Amniotic epithelial cell (primary cell): Measurements from ENCODE around the genes ARMC3 and C10orf67.

GRCh38 chr10:22320499-22320749, 475 bp upstream of the BMI1 start:
- RRBS: 1% methylated on average over 36 of the region's 45 CpGs

DNA sequence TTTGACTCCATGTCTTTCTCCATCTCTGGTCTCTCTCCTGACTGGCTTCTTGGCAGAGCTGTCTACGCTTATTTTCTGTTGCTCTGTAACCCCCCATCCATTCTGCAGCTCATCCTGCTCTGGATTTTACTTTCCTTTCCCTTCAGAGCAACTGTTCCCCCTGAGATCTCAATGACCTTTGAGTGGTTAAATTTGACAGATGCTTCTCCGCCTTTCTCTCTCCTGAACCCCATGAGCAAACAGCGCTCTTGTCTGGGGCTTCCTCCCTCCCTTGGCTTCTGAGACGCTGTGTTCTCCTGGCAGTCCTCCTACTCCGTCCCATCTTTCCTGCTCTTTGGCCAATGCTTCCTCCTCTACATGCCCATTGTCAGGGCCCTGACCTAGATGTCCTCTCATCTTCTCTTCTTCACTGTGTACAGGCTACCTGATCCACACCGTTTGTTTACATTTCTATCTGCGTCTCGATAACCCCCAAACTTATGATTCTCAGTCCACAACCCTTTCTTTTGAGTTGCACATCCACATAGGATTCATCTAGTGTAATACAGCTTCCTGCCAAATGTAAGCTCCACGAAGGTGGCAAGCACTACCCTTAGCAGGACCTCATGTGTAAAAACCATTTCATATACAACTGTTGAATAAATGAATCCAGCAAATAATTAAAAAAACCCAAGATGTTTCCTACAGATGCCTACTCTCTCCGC, 136.0 kb downstream of the PIP4K2A start:
- RRBS: no CpG with 5 or more reads among the region's 10 CpGs

DNA sequence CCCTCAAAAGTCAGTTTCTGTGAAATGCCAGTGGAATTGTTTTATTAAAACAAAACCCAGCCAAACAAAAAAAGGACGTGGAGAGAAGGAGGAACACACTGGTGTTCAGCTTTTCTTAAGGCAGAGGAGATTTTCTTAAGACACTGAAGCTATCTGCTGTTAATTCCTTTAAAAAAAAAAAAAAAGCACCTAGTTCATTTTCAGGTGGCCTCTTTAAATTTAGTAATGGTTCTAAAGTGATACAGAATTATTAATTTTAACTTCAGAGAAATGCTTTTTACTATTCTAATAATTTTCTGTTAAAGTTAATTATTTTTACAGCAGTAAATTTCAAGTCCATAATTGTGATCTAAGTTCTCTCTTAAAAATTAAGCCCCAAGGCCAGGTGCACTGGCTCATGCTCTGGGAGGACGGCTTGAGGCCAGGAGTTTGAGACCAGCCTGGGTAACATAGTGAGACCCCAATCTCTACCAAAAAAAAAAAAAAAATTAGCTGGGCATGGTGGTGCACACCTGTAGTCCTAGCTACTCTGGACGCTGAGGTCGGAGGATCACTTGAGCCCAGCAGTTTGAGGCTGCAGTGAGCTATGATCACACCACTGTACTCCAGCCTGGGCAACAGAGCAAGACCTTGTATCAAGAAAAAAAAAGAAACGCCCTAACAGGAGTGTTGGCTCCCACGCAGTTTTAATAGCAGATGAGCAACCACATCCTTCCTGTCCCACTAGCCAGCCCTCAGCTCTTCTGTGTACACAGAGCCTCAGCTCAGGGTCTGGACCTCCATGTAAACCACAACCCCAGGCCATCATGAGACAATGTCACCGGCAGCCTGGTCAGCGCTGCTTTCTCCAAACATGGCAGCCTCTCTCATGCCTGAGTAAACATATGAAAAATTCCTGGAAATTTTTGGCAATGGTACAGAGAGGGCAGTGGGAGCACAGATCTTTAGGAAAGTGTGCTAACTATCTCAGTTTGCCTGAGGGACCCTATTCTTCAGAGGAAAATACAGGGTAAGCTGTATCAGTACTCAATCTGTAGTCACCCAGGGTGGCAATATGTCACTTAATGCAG, 108.4 kb downstream of the PIP4K2A start:
- RRBS: no CpG with 5 or more reads among the region's 8 CpGs

DNA sequence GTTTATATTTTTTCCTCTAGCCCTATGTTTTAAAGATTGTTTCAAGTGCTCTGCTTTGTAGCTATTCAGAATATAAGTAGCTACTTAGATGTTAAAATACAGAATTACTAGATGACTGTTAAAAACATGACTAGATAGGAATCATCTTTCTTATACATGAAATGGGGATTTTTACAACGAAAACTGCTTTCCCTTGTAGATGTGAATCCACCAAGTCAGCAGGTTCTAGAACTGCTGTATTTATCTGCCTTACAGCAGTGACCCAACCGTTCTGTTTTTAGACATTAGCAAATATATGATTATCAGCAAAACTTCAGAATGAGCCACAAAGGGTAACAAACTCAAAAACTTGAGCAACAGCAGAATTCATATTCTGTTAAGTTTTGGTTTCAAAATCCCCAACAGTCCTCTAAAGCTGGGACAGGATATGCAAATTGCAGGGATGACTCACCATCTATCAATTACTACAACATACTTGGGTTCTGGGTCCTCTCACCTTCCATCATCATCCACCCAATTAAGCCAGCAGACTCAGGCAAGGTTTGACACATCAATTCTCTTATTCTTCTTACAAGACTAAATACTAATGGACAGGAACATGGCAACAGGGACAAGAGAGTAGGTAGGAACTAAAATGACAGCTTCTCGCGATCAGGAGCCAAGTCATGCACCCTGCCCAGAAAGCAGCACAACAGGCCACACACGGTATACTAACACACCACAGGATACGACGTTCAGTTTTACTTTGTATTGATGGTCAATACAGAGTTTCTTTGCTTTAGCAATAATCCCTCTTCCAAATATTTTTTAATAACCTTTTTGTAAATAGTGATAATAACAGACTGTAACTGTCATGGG, 83.8 kb downstream of the PIP4K2A start:
- RRBS: no CpG with 5 or more reads among the region's 7 CpGs

DNA sequence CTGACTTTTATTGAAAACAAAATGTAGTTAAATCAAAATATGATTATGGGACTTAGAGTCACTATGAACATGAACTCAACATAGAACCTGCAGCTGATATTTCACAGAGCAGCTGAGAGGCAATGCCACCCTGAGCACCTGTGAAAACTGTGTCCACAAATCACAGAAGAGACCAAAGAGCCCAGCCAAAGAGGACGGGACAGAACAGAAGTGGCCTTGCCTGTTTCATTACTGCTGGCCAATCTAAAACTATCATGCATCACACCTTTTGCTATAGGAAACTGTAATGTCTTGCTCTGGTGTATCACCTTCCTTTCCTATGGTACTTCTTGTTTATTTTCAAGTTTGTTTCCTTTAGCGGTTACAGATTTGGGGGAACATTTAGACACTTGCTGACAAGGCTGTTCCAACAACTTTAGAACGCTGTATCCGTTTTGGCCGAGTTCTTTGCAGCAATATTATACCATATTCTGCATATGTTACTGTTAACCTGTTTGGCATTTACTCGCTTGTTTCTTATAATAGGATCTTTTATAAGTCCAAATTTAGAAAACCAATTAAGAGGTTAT, 80.3 kb downstream of the PIP4K2A start:
- RRBS: no CpG with 5 or more reads among the region's 6 CpGs

DNA sequence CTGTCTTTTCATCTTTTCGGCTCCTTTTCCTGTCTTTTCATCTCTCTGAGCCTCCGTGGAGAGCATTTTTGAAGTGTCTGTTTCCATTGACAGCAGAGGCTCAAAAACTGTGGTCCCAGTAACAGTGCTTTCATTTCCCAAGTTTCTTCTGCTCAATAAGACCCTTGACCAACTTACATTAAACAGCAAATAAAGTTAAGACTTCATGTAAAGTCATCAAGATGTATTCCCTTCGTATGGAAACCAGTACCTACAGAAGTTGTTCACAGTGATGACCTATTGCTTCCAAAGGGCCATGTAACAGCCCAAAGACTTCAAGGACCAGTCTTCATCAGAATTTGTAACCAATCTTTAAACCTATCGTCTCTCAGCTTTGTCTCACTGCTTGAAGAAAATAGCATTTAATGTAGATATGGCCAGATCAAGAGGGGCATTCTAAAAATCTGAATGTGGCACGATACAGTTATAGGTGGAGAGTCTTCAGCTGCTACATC, 38.3 kb downstream of the PIP4K2A start:
- RRBS: no CpG with 5 or more reads among the region's 5 CpGs

- RRBS: no CpG with 5 or more reads among the region's 4 CpGs
Measured at GRCh38 chr10:22683048-22683414, 31.3 kb downstream of the PIP4K2A start.

DNA sequence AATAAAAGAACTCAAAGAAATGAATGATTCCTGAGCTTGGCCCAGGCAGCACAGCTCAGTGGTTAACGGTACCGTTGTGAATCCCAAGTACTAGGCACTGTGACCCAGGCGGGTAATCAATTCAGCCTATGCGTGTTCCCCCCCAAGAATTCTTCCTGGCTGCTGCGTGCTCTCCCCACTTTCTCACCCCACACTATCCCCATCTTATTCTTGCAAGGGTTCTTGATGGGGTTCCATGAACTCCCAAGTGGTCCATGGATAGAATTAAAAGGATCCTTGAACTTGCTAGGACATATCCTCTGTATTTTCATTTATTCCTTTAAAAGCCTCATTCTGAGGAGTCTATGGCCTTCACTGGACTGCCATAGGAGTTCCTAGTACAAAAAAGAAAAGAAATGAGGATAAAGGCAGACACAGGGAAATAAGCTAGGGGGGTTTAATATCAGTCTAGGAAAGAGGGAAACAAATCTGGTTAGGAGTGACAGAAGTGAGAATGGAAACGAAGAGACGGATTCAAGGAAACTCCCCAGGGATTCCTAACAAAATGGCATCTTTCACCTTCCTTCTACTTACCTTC, 6.7 kb downstream of the PIP4K2A start:
- RRBS: no CpG with 5 or more reads among the region's 7 CpGs

DNA sequence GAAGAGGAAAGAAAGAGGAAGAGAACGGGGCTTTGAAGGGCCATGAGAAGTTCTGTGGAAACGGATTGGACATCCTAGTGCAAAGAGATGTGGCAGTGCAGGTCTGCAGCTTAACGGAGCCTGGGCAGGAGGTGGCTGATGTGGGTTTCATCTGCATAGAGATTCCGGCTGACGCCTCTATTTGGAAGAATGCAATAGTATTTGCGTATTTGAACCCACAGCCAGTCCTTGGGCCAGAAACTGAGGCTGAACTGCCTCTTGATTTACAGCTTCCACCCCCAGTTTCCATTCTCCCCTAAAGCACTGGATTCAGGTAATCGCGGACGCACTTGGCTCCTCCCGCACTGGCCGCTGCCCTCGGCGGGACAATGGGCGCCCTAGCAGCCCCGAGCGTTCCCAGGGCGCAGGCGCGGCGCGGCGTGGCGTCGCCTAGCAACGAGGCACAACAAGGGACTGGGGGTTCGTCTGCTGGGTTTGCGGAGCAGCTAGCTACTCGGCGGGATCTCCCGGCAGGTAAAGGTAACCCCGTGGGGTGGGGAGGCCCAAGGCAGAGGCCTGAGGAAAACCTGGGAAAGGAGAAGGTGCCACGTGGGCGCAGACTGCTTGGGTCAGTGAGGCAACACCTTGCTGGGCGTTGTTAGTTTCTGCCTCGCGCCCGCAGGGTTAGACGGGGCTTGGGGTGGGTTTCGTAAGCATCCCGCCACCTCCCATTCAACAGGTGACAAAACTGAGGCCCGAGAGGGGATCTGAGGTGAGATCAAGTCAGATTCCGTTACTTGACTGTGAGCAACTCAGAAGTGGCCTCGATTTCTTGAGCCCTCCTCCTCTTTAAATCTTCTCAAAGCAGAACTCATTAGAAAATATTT, at the start of gene ARMC3:
ARMC3 (plus strand) TSS at position 460 of the 866 bp plus-strand sequence.
- RRBS: no CpG with 5 or more reads among the region's 43 CpGs

DNA sequence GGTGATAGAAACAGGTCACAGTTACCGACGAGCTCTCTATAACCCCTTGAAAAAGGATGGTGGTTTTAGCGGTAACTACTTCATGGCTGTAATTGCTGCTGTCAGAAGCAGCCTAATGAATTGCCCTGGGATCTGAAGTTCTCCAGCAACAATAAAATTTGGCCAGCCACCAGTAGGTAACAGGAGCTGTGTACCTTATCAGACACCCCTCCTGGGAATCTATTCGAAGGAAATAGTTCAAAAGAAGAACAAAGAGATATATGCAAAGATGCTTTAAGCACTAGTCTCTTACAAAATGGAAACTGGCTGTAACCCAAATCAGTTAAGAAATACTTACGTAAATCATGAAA, 1.4 kb downstream of the MSRB2 start:
- RRBS: no CpG with 5 or more reads among the region's 5 CpGs

- RRBS: 9% methylated on average over 21 of the region's 96 CpGs
Measured at GRCh38 chr10:23173753-23174757, 18.1 kb upstream of the PTF1A start.

- RRBS: no CpG with 5 or more reads among the region's 32 CpGs
Measured at GRCh38 chr10:23344198-23345042, at the start of gene C10orf67. C10orf67 (minus strand) TSS chr10:23344797.

- RRBS: no CpG with 5 or more reads among the region's 5 CpGs
Measured at GRCh38 chr10:24119907-24120171, 89.1 kb upstream of the KIAA1217 start.

DNA sequence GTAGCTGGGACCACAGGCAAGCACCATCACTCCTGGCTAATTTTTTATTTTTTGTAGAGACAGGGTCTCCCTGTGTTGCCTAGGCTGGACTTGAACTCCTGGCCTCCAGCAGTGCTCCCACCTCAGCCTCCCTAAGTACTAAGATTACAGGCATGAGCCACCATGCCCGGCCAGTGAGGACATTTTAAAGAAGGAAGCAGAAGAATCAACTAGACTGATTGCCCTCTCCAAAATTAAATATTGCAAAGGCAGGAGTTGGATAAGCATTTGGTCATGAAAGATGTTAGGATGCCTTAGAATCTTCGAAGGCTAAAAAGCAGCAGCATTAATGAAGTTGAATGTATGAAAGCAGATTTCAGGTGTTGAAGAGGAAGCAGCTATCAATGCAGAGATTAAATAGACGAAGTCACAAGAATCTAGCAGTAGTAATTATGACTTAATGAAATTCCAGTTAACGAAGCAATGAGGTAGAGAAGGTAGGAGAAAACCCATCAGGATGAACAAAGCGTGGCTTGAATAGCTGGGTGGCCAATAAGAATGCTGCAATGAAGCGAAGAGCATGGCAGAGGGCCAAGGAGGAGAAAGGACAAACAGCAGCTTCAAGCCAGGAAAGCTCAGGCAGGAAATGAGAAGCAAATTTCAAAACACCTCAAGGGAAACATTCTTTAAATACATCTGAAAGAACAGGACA, 122.3 kb downstream of the KIAA1217 start:
- RRBS: no CpG with 5 or more reads among the region's 6 CpGs

DNA sequence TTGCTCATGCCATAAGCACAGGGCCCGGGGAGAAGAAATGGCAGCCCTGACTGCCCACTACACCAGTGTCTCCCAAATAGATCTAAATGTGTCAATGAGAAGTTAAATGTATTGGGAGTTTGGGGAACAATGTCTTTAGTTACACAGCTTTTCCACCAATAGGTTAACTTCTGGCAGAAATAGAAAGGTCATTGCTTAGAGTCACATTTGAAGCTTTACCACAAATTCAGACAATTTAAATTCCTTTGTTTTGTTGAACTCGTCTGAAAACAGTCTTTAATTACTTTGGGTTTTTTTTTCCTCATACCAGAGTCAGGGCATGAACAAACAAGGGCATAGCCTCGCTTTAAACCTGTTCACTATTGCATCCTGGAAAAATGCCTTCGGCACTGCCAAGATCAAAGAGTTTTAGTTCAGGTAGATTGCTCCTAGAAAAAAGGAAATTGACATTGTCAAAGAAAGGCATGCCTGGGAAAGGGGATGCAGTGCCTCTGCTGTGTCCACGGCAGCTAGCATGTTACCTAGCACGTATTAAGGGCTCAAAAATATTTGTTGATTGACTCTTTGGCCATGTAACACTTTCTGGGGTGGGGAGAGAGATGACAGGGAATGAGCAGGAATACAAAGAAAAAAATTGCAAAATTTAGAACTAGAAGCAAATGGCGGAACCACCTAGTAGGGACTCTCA, 235.1 kb downstream of the ARHGAP21 start:
- RRBS: no CpG with 5 or more reads among the region's 7 CpGs

- RRBS: no CpG with 5 or more reads among the region's 11 CpGs
Measured at GRCh38 chr10:24600553-24601037, 123.1 kb downstream of the ARHGAP21 start.

- RRBS: 2% methylated on average over 36 of the region's 72 CpGs
Measured at GRCh38 chr10:24723020-24723575, 589 bp downstream of the ARHGAP21 start.

GRCh38 chr10:24952692-24953225, 353 bp upstream of the PRTFDC1 start:
- RRBS: 2% methylated on average over 24 of the region's 49 CpGs

DNA sequence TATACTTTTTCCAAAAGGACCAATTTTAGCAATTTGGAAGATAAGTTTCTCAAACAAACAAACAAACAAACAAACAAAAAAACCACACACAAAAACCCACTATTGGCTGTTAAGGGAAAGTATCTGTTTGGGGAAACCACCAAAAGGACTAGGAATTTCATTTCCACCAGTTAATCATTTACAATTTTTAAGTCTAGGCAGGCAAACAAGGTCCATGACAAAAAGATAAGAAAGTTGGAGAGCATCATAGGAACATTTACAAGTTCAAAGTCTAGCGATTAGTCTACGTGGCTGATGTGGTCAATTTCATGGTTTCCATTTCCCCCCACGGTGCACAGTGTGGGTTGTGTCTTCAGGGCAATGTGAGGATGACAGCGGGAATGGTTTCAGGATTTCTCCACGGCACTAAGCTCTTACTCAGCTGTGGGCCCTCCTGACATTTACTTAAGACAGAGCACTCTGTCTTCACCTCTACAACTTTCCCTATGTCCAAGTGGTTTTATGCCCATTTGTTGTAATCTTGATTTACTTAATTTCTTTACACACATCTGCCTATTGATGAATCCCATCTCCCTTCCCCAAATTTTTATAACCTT, 62.6 kb downstream of the THNSL1 start:
- RRBS: no CpG with 5 or more reads among the region's 5 CpGs